Psoas muscle (tissue), 2 donors: ENCODE results near the gene ELAC1.

- PRO-cap, 2 experiments, result no peak in any of the 2 experiments
These were observed 89.3 kb upstream of the ACAA2 start for GRCh38 chr18:49902682-49902928.

DNA sequence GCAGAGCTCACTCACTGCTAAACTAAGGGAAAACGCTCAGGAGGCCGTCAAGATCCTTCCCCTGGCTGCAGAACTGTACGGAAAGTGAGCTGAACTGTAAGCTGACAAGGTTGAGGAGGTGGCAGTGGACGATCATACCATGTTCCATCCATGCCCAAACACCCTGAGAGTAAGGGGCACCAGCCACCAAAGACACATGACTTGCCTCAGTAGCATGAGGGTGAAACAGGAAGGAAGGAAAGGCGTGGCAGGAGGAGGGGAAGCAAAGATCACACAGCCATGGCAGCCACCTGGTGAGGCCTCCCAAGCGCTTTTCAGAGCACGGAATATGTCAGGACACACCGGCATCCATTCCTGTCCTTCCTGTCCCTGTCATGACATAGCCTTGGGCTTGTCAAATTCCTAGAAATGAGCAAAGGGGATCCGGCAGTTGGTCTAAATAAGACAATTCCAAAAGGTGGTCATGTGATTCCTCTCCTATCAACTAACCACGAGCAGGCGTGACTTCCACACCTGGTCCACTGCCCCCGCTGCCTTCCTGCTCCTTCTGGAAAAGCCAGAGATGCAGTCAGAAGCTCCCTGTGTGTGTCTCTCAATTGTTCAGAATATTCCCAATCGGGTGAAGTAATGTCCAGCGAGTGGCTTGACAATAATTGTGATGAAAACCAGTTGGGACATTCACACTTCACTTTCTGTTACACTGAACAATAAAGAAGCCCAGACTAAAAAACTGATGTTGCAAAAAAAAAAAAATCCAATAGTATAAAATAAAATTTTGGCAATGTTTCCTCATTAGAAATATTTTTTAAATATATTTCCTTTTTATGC is 118.5 kb downstream of the MYO5B start:
- PRO-cap, 2 experiments, result no peak in any of the 2 experiments

- PRO-cap, 2 experiments, result no peak in any of the 2 experiments
These were observed 717 bp downstream of the MBD1 start for GRCh38 chr18:50280567-50281044.

DNA sequence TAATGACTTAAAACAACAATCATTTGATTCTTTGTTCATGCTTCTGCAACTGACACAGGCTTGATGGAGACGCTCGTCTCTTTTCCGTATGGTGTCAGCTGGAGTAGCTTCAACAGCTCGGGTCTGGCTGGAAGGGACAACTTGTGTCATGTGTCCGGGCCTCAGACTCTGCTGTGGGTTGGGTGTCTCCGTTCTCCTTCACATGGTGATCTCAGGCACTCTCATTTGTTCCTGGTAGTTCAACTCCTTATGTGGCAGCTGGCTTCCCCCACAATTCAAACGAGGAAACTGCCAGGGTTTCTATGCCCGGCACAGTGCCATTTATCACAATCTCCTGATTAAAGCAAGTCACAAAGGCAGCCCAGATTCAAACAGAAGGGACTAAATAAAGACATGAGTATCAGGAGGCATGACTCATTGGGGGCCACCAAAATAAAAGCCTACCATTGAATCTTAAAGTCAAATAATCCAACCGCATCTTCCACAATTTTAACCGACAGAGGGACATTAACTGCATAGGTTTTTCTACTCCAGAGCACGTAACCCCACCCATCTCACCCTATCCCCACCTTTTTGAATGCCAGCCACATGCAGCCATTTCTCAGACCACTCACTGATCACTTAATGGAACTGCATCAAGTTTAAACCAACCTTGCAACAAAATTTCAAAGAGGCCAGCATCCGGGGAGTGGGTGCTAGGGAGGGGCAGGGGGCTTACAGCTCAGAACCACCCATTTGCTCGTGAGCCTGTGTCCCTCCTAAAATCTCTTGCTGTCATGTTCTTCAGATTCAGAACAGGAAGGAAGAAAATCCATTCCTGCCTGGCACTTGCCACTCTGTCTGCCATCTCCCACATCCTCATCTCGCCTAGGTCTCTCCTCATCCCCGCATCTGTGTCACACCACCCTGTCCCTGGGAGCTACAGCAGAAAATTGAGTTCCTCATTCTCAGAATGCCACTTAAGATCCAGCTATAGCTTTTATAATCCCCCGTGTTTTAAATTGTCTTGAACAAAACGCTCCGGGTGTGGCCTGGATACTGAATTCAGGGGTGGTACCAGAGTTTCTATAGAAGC is 22.4 kb downstream of the MRO start:
- PRO-cap, 2 experiments, result no peak in any of the 2 experiments

DNA sequence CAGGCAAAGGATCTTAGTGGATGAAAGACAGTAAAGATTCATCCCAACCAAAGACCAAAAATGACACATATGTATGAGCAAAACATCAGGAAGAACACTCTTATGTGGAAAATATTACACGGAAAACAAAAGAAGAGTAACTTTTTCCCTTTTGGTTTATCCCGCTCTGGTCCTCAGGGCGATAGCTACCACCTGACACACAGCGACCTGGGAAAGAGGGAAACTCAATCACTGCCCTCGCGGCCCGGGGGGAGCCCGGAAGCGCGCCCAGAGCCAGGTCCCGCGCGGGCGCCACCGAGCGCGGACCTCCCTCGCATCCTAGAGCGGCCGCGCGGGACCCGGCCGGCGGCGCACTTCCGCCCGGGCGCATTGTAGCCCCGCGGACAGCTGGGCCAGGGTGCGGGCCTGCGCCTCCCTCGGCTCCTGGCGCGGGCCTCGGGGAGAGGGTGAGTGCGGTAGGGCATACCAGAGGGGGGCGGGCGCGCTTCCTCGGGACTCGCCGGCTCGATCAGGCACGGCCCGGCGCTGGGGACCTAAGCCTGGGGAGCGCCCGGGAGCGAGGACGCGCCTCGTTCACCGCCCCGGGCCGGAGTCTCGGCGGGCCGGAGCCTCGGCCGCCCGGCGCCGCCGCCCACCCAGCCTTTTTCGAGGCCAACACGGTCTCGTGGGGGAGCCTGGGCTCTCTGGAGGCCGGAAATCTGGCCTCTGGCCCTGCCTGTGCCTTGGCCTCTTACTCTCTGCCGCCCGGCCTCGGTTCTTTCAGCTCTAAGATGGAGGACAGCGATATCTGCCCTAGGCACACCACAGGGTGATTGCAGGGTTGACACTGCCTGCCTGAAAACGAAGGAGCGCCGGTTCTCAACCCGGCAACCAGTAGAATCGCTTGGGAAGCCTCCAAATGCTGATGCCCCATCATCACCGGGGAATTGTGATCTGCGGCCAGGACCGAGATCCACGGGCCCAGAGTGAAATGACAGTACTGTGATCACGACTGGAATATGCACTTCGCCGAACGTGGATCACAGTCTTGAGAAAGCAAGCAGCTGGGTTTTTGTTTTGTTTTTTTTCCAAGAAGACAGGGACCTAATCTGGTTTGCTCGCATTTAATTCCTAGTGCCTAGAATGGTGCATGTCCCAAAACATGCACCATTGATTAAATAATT is at the start of gene ELAC1:
TSS of gene ELAC1 (plus strand) at position 372 of the 1,163 bp plus-strand sequence.
- PRO-cap, 2 experiments, result peak in 2 of 2 experiments; most common plus-strand start position 372 of the sequence (in 2); most common minus-strand start position 209 of the sequence (in 2)

DNA sequence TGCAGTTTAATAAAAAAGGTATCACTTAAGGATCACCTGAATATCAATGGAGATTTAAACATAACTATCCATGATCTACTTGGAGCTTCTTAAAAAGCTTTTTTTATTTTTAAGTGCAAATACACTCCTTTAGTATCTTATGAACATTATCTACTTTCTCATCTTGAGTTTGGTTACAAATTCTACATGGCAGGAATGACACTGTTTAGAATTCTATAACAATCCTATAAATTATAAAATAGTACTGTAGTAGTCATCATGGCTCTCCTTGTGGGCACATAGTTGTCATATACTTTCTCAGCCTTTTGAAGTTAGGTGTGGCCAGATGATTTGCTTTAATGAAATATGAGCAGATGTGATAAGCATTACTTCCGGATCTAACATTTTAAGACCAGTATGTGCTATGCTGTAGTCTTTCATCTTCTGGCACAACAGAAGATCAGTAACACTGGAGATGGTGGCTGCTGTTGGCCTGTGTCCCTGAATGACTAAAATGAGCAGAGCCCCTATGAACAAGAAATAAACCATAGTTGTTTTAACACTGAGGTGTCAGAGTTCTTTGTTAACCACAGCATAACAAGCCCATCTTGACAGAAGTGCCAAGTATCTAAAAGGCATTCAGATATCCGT is 6.4 kb downstream of the MEX3C start:
- PRO-cap, 2 experiments, result no peak in any of the 2 experiments

DNA sequence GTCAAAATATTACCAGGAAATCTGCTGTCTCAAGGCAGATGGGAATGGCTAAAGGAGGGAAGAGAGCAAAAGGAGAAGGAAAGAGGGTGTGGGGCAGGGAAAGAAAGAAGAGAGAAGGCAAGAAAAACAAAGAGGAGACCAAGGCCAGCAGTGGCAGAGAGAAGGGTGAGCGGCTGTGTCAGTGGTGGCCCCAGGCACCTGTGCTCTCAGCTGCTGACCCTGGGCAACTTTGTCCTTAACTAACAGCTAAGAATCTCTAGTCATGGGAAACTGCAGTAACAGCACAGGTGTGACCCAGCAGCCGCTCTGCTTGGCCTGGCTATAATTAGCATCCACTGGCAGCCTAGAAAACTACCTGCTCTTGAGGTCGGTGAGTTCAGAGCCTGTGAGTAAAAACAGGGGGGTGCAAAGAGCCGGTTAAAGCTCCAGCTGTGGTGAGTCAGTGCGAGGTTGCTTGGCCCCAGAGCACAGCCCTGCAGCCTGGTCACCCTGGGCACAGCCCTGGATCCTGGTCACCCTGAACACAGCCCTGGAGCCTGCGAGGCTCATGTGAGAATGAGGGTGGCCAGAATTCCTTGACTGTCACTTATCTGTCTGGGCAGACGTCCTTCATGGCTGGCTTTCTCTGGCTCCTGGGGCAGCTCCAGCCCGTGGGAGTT is 249.8 kb upstream of the MEX3C start:
- PRO-cap, 2 experiments, result no peak in any of the 2 experiments

DNA sequence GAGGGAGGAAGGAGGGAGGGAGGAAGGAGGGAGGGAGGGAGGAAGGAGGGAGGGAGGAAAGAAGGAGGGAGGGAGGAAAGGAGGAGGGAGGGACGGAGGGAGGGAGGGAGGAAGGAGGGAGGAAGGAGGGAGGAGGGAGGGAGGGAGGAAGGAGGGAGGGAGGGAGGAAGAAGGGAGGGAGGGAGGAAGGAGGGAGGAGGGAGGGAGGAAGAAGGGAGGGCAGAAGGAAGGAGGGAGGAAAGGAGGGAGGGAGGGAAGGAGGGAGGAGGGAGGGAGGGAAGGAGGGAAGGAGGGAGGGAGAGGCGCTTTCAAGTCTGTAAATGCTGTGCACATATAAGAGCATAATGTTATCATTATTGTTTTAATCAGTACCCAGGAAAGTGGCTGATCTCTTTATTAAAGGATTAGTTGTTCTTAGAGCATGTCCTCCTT is 363.2 kb downstream of the MBD2 start:
- PRO-cap, 2 experiments, result no peak in any of the 2 experiments

DNA sequence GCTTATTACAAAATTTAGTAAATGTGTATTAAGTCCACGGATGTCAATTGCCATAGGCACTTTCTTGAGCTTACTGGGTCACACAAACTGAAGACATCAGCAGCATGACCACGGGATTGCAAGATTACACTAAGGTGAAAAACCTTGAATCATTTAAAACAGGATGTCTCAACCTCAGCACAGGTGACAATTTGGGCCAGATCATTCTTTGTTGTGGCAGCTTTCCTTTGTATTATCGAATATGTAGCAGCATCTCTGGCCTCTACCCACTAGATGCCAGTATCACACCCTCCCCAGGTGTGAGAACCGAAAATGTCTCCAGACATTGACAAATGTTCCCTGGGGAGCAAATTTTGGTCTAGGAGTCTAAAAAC is 1.4 kb downstream of the MBD2 start:
- PRO-cap, 2 experiments, result no peak in any of the 2 experiments

- PRO-cap, 2 experiments, result no peak in any of the 2 experiments
These were observed 31.1 kb downstream of the C18orf54 start for GRCh38 chr18:54388723-54389322.

- PRO-cap, 2 experiments, result no peak in any of the 2 experiments
These were observed 76.8 kb upstream of the DYNAP start for GRCh38 chr18:54514199-54514684.

- PRO-cap, 2 experiments, result peak in 1 of 2 experiments; most common minus-strand start chr18:55275607 (in 1)
These were observed 312.6 kb downstream of the TCF4 start for GRCh38 chr18:55275316-55275934.

GRCh38 chr18:55406521-55407103 is 181.4 kb downstream of the TCF4 start:
- PRO-cap, 2 experiments, result no peak in any of the 2 experiments

- PRO-cap, 2 experiments, result no peak in any of the 2 experiments
These were observed 167.2 kb downstream of the TCF4 start for GRCh38 chr18:55420875-55421187.

DNA sequence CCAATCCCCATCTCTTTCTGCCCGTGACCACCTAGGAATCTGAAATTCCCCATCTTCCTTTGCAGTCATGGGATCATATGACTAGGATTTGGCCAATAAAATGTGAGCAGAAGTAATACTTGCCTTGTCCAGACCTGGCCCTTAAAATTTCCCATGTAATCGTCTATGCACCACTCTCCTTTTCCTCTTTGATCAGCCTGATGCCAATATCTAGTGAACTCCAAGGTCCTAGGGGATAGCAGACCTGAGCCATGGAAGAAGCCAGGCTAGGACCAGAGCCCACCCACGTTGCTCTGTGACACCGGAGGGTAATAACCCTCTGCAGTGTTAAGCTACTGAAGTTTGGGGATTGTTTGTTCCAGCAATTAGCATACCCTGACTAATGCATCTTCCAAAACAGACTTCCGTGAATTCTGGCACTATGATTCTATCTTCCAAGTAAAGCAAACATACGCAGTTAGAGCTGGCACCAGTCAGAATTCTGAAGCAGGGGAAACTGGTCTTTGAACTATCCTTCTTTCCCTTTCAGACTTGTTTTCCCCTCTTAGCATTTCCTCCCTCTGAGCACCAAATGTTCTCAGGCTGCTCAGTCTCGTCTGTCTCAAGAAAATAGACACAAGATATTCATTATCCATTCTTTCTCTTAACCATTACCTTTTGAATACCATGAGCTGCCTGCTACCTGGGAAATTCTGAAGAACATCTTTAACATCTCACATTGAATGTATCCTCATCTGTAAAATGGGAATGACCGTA is 108.4 kb downstream of the TCF4 start:
- PRO-cap, 2 experiments, result no peak in any of the 2 experiments

- PRO-cap, 2 experiments, result no peak in any of the 2 experiments
These were observed 133.4 kb upstream of the TCF4 start for GRCh38 chr18:55721412-55721693.

DNA sequence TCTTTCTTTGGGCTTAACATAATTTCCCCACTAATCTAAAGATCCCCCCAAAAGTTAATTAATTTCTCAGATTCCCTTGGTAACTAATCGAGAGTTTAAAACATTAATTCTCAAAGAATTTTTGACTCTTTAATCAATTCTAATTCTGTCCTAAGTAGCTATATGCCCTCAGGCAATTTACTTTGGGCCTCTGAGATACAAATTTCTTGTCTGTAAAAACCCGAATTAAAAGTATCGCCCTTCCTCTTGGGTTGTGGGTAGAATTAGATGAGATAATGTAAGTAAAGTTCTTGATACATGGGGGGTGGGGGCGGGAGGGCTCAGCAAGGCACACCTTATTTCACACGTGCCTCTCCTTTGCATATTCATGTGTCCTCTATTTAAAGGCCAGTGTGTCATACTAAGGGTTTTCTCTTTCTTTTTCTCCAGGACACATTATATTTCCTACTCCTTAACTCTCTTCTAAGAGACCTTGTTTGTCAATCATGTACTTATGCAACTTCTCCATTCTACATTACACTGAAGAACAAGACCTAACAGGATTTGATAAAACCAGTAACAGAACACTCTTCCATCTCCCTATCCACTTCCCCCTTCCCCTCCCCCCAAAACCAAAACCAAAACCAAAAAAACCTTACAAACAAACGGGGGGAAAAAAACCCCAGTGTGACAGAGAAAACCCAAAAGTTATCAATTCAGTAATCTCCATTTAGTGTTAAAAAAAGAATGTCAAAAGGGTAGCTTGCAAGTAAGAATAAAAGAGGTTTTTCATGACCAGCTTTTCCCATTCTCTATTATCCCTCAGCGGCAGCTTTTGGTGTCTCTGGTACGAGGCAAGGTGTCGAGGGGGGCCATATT is 190.7 kb upstream of the TCF4 start:
- PRO-cap, 2 experiments, result no peak in any of the 2 experiments

- PRO-cap, 2 experiments, result no peak in any of the 2 experiments
These were observed 260.4 kb upstream of the TCF4 start for GRCh38 chr18:55848359-55848841.

DNA sequence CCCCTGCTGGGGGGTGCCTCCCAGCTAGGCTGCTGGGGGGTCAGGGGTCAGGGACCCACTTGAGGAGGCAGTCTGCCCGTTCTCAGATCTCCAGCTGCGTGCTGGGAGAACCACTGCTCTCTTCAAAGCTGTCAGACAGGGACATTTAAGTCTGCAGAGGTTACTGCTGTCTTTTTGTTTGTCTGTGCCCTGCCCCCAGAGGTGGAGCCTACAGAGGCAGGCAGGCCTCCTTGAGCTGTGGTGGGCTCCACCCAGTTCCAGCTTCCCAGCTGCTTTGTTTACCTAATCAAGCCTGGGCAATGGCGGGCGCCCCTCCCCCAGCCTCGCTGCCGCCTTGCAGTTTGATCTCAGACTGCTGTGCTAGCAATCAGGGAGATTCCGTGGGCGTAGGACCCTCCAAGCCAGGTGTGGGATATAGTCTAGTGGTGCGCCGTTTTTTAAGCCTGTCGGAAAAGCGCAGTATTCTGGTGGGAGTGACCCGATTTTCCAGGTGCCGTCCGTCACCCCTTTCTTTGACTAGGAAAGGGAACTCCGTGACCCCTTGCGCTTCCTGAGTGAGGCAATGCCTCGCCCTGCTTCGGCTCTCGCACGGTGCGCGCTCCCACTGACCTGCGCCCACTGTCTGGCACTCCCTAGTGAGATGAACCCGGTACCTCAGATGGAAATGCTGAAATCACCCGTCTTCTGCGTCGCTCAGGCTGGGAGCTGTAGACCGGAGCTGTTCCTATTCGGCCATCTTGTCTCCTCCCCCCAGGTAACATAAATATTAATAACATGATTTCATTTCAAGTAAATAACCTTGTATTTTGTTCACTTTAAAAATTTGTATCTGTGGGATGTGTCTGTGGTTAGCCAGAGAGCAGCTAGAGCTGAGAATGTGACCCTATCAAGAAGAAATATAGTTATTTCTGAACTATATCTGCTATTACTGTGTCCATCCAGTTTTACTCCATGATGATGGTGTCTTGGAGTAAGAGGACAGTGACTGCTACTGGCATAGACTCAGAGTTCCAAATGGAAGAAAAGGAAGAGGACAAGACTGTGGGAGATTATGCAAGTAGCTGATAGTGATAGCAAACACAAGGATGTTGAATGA is 305.0 kb upstream of the TCF4 start:
- PRO-cap, 2 experiments, result no peak in any of the 2 experiments

DNA sequence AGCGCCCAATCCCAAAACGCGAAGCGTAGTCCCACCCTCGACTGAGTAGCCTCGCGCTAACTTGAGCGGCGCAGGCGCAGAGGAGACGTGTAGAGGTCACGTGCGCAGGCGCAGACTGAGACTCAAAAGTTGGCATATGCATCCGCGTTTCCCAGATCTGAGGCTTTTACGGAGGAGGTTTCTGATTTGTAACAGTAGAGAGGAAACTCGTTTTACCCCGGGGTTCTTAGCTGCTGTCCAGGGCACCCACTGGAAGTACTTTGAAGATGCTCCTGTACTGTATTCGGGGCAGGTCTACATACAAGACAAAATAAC is 311 bp upstream of the TXNL1 start:
- PRO-cap, 2 experiments, result peak in 2 of 2 experiments; most common plus-strand start position 92 of the sequence (in 1)